Ovary (tissue), 7 donors: ENCODE results near the gene SFTPB.

DNA sequence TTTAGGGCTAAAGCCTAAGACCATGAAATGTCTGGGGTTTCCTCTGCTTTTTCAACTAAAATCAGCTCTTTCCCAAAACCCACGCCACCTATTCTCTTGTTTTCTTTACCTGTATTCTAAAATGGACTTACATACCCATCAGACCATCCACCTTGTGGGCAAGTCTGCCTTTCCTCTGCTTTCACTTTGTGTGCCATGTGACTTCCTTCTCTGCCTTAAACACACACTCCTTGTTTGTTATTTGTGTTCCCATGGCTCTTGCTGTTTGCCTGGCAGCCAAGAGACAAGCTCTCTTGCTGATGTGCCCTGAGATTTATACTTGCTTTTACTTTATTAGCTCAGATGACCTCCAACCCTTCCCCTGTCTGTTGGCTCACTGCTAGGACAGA is 309.7 kb upstream of the LRRTM4 start:
- PRO-cap, 7 experiments, result no peak in any of the 7 experiments
- RAMPAGE, long total RNA, 2 experiments, result no peak in any of the 2 experiments

- PRO-cap, 7 experiments, result no peak in any of the 7 experiments
- RAMPAGE, long total RNA, 2 experiments, result no peak in any of the 2 experiments
Measured at GRCh38 chr2:78260073-78260348, 737.8 kb upstream of the LRRTM4 start.

DNA sequence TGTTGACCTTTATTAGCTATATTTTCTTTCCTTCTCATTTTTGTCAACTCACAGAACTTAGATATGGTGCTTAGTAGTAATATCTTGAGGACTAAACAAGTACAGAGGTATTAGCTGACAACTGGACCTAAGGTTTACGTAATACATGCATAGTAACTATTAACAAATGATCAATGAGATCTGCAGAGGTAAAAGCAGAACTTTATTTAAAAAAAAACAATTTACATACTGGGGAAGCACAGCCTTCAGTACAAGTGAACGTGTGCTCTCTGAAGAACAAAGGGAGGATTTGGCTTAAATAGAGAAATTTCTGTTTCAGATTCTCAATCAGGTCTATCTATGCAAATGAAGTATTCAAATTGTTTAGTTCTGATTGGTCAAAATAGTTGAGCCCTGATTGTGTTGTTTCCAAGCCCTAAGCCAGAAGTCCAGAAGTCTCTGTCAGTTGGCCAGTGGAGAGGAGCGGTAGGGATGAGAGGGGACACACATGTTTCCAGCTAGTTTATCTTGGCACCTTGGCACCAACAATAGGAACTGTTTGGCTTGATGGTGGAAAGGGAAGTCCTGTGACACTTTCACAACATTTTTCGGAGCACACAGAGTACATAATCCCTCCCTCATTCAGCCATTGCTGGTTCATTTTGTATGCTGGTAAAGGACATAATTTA is 1661.8 kb downstream of the SUCLG1 start:
- PRO-cap, 7 experiments, result no peak in any of the 7 experiments
- RAMPAGE, long total RNA, 2 experiments, result no peak in any of the 2 experiments

GRCh38 chr2:84989623-84990272 is 18.8 kb downstream of the KCMF1 start:
- PRO-cap, 7 experiments, result no peak in any of the 7 experiments
- RAMPAGE, long total RNA, 2 experiments, result no peak in any of the 2 experiments

DNA sequence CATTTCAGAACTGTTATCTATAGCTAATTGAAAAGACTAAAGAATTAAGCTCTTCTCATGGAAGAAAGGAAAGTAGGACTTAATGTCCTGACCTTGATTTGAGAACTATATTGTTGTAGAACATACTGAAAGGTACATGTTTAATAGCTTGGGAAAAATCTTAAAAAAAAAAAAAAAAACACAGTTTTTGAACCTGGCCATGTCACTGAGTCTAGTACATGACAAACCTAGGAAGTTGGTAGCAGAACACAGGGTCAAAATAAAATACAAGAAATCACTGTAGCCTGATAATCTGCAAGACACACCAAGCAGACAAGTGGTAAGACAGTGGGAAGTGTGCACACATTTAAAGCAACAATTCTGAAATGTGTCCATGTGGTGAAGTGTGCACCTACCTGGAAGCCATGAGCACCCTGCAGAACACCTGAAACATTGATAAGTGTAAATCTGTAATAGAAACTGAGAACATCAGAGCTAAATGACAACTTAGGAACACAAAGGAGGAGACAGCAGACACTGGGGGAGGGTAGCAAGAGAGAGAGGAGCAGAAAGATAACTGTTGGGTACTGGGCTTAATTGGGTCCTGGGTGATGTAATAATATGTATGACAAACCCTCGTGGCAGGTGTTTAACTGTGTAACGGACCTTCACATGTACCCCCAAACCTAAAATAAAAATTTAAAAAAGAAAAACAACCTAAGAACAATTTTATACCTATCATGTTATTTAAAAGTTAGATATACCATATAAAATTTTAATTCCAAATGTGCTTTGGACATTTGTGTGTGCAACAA is 76.7 kb downstream of the KCMF1 start:
- PRO-cap, 7 experiments, result no peak in any of the 7 experiments
- RAMPAGE, long total RNA, 2 experiments, result no peak in any of the 2 experiments

DNA sequence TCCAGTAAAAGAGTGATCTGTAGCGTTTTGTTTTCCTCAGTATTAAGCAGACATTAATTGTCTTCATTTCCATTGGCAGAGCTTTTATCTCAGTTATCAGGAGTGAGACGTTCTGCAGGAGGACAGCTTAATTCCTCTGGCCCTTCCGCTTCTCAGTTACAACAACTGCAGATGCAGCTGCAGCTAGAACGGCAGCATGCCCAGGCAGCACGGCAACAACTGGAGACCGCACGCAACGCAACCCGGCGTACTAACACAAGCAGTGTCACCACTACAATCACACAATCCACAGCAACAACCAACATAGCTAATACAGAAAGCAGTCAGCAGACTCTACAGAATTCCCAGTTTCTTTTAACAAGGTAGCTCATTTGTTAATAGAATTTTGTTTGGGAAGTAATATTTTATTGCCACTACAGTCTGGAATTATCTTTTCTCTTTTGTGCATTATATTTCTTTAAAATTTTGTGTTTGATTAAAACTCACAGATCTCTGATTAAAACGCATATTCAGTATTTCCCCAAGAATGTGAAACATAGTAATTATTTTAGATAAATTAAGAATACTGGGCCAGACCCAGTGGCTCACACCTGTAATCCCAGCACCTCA is 78.4 kb downstream of the KCMF1 start:
- PRO-cap, 7 experiments, result no peak in any of the 7 experiments
- RAMPAGE, long total RNA, 2 experiments, result no peak in any of the 2 experiments

- PRO-cap, 7 experiments, result no peak in any of the 7 experiments
- RAMPAGE, long total RNA, 2 experiments, result no peak in any of the 2 experiments
Measured at GRCh38 chr2:85139295-85140351, 6.4 kb downstream of the TCF7L1 start.

DNA sequence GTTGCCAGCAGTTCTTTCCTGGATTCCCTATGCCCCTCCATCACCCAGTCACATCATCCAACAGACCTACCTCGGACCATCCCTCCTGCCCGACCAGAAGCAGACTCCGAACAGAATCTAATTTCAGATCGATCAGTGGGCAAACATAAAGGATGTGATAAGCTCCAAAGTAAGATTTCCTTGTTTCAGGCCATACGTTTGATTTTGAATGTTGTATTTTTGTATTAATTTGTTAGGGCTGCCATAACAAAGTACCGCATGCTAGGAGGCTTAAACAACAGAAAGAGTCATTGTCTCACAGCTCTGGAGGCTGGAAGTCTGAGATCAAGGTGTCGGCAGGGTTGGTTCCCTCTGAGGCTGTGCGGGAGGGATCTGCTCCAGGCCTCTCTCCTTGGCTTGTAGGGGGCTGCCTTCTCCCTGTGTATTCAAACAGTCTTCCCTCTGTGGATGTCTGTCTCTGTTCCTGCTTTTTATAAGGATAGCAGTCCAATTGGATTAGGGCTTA is 30.2 kb downstream of the TCF7L1 start:
- PRO-cap, 7 experiments, result no peak in any of the 7 experiments
- RAMPAGE, long total RNA, 2 experiments, result no peak in any of the 2 experiments

- PRO-cap, 7 experiments, result peak in 2 of 7 experiments; most common plus-strand start chr2:85215872 (in 2)
- RAMPAGE, long total RNA, 2 experiments, result no peak in any of the 2 experiments
Measured at GRCh38 chr2:85215340-85216006, 82.3 kb downstream of the TCF7L1 start.

GRCh38 chr2:85258860-85260261 is 68.4 kb downstream of the TGOLN2 start:
- PRO-cap, 7 experiments, result no peak in any of the 7 experiments
- RAMPAGE, long total RNA, 2 experiments, result no peak in any of the 2 experiments

GRCh38 chr2:85274216-85274591 is 53.6 kb downstream of the TGOLN2 start:
- PRO-cap, 7 experiments, result no peak in any of the 7 experiments
- RAMPAGE, long total RNA, 2 experiments, result no peak in any of the 2 experiments

GRCh38 chr2:85315838-85316348 is 11.9 kb downstream of the TGOLN2 start:
- PRO-cap, 7 experiments, result no peak in any of the 7 experiments
- RAMPAGE, long total RNA, 2 experiments, result no peak in any of the 2 experiments

DNA sequence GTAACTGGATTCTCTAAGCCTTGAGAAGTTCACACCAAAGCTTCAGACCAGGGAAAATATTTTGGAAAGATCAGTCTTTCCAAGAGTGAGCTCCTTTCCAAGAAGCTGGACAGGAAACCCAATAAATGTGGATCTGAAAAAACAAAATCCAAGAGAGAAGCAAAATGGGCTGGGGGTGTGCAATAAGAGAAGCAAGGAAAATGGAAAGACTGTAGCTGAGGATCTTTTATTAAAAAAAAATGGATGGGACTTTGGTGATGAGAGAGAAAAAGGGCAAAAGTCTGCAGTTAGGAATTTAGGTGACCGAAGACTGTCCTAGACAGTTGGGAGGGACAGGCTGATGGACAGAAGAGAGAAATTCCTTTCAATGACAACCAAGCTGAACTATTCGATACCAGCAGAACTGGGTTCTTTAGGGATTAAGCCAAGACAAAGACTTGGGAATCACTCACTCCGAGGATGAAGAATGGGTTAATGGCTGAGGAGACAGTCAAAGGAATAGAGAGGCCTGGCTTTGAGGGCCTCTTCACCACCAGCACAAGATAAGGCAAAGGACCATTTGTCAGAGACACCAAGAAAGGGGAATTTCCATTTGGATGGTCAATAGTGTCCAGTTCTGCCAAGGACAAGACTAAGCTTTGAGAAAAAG is 7.4 kb downstream of the TGOLN2 start:
- PRO-cap, 7 experiments, result no peak in any of the 7 experiments
- RAMPAGE, long total RNA, 2 experiments, result no peak in any of the 2 experiments

- PRO-cap, 7 experiments, result peak in 2 of 7 experiments; most common plus-strand start chr2:85354147 (in 1); most common minus-strand start chr2:85353848 (in 1)
- RAMPAGE, long total RNA, 2 experiments, result no peak in any of the 2 experiments
Measured at GRCh38 chr2:85353762-85354309, 492 bp downstream of the RETSAT start.

DNA sequence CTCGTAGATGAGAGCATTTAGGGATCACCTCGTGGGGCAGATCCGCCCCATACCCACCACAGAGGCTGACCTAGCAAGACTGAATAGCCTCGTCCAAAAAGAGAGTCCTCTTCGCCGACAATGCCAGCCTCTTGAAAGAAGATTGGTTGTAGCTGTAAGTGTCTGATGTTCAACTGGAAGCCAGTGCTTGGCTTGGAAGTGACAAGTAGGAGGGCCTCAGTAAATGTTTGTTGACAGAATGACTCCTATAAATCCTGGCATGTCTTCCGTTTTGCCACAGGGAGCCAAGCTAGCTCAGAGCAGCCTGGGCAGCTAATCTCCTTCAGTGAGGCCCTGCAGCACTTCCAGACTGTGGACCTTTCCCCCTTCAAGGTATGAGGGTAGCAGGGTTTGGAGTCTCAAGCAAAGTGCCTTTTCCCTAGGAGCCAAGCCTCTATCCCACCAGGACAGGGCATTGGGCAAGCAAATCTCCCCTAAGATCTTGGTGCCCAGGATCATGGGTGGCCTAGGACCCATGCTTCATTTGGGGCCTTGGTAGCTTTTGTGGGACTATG is 15.0 kb downstream of the ELMOD3 start:
- PRO-cap, 7 experiments, result no peak in any of the 7 experiments
- RAMPAGE, long total RNA, 2 experiments, result no peak in any of the 2 experiments

DNA sequence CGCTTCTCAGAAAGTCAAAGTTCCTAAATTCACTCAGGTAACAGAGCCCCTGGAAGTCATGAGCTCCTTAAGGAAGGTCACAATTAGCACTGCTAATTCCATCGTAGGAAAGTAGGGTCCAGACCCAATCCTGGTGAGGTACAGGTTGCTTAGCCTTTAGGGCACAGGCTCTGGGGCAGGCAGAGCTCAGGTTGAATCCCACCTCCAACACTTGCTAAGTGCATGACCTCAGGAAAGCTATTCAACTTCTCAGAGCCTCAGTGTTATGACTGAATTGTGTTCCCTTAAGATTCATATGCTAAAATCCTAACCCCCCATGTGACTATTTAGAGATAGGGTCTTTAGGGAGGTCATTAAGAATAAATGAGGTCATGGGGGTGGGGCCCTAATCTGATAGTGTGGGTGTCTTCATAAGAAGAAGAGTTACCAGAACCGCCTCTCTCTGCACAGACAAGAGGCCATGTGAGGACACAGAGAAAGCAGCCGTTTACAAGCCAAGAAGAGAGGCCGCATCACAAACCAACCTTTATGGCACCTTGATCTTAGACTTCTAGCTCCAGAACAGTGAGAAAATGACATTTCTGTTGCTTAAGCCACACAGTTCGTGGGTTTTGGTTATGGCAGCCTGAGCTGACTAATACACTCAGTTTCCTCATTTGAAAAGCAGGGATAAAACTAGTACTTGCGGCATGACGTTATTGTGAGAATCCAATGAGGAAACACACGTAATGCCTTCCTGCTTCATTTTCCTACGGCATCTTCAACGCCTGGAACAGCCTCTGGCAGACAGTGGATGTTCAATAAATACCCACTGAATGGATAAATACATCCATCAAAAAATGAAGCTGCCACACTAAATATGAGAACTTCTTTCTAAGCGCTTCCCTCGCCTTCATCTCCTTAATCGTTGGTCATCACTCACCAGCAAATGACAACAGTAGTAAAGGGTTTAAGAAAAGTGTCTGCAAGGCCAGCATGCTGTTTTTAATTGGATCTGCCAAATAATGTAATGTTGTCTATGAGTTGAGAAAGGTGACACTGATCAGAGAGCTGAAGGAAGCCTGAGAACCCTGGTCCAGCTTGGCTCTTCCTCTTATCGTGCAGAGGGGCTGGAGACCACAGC is 10.0 kb downstream of the SH2D6 start:
- PRO-cap, 7 experiments, result no peak in any of the 7 experiments
- RAMPAGE, long total RNA, 2 experiments, result no peak in any of the 2 experiments

- PRO-cap, 7 experiments, result no peak in any of the 7 experiments
- RAMPAGE, long total RNA, 2 experiments, result no peak in any of the 2 experiments
Measured at GRCh38 chr2:85504536-85505625, 34.1 kb upstream of the MAT2A start.

- PRO-cap, 7 experiments, result peak in 1 of 7 experiments; most common minus-strand start chr2:85579850 (in 1)
- RAMPAGE, long total RNA, 2 experiments, result no peak in any of the 2 experiments
Measured at GRCh38 chr2:85578785-85579954, 1.8 kb downstream of the VAMP8 start.

GRCh38 chr2:85607769-85608390 is 4.0 kb downstream of the C2orf68 start:
- PRO-cap, 7 experiments, result no peak in any of the 7 experiments
- RAMPAGE, long total RNA, 2 experiments, result no peak in any of the 2 experiments

- PRO-cap, 7 experiments, result no peak in any of the 7 experiments
- RAMPAGE, long total RNA, 2 experiments, result no peak in any of the 2 experiments
Measured at GRCh38 chr2:85667868-85668464, at the start of gene SFTPB. Gene SFTPB, minus strand, starts transcription at chr2:85668199.